NALM6 (cell line): ENCODE data around the genes COX8C and OTUB2.

DNA sequence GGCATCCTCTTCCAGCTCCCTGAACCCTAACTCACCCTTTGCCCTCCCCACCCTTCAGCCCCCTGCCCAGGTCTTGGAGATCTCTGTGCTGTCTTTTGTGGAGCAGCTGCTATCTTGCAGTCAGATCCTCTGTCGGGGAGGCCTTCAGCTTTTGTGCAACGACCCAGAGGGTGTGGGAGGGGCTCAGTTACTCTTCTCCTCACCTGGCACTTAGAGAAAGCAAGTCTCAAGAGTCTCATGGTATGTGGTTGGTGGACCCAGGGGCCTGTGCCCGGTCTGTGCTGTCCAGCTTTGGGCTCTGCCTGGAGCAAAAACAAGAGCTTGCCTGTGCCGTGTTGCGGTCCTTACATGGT, 89.7 kb downstream of the RIN3 start:
- PRO-cap: no peak

DNA sequence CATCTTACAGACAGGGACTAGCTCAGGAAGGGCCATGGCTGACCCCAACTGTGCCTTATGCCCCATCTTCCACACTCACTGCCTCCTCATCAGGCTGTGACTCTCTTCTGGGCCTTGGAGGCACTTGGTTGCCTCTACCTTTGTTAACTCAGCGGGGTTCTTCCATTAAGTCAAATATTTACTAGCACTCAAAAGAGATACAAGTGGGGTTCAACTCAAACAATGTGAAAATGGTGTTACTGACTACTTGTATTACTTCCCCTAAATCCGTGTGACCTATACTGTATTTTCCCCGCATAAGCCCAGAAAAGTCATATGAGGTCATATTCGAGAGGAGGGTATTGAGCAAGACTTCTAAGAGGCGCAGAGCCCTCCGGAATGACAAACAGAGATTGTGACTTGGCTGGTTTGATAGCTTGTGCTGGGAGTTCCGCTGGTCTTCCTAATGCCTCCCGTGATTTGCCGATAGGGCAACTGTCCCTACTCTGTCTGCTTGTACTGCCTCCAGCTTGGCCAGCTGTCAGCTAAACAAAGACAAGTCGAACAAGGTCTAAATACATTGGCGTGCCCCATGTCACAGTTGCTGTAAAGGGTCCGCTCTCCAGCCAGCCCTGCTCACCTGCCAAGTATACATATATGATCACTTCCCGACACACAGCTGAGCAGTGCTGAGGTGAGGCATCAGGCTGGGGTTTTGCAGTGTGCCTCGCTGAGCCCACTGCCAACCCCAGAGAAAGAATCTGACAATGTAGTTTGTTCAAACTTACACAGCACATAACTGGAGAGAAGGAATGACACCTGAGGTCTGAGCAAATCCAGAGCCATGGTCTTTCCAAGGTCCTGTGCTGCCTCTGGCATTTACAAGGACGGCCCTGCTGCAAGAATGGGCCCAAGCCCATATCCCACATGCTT, 23.9 kb downstream of the LGMN start:
- PRO-cap: no peak

DNA sequence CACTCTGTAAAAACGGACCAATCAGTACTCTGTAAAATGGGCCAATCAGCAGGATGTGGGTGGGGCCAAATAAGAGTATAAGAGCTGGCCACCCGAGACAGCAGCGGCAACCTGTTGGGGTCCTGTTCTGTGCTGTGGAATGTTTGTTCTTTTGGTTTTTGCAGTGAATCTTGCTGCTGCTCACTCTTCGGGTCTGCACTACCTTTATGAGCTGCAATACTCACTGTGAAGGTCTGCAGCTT, 1.8 kb upstream of the LGMN start:
- PRO-cap: no peak

GRCh38 chr14:92768136-92768498, 19.7 kb upstream of the LGMN start:
- PRO-cap: no peak

- PRO-cap: no peak
Measured at GRCh38 chr14:92780299-92780913, 13.7 kb upstream of the GOLGA5 start.

- PRO-cap: no peak
Measured at GRCh38 chr14:92931185-92931825, 8.4 kb downstream of the CHGA start.

DNA sequence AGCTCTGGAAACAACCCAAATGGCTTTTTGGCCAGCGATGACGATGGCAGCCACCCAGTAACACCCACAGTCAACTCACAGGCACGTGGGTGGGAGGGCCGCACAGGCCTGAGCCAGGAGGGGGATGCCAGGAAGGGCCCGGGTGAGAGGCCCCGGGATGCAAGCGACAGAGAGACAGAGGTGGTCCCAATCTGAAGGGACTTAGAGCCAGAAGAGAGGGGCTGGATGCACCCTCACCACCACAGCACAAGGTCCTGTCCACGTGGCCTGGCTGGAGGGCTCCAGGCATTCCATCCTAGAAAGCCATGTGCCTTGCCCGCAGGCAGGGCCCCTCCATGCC, 50.7 kb downstream of the CHGA start:
- PRO-cap: no peak

DNA sequence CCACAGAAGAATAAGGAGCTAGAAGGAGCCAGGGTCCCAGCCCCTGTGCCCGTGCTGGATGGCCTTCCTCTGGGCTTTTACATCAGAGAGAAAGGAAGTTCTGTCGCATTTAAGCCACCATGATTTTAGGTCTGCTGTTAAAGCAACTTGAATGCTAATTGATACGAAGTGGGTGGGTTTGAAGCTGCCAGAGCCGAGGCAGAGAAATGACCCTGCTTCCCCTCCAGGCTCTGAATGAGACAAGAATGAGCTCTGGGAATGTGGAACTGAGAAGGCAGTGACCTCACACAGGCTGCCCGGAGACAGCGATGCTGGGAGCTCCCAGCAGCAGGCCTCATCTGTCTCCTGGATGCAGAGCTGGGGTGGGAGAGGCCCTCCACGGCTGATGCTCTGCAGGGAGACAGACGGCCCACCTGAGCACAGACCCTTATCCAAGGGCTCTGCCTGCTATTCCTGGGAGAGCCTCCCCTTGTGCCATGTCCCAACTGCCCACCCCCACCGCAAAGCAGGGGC, 67.5 kb downstream of the CHGA start:
- PRO-cap: no peak

GRCh38 chr14:93150330-93151125, 34.2 kb downstream of the MOAP1 start:
- PRO-cap: no peak

DNA sequence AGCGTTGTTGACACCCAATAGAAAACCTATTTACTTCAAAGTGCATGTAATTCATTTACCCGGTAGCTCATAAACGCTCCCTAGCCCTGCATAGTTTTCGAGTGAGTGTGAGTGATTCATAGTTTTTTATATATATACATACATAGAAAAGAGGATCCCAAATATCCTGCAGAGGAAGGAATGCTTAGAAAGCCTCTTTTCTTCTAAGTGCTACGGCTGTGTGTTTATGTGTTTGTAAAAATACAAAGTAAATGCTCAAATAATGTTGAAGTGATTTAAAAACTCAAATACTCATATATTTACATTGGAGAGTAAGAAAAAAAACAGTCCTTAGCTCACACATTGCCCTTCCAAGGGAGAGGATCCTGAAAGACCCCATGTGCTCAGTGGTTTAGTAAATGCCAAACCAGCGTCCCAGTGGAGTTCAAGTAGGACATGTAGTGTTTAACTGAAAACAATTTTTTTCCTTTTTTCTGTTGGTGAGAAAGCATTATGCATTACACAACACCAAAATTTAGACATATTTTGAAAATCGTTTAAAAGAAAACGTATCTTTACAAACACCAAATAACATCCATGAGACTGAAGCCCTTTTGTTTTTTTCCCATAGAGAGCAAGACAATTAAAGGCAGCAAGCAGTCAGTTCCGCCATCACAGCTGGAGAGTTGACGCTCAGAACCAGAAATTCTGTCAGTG, 33.5 kb downstream of the UBR7 start:
- PRO-cap: no peak

DNA sequence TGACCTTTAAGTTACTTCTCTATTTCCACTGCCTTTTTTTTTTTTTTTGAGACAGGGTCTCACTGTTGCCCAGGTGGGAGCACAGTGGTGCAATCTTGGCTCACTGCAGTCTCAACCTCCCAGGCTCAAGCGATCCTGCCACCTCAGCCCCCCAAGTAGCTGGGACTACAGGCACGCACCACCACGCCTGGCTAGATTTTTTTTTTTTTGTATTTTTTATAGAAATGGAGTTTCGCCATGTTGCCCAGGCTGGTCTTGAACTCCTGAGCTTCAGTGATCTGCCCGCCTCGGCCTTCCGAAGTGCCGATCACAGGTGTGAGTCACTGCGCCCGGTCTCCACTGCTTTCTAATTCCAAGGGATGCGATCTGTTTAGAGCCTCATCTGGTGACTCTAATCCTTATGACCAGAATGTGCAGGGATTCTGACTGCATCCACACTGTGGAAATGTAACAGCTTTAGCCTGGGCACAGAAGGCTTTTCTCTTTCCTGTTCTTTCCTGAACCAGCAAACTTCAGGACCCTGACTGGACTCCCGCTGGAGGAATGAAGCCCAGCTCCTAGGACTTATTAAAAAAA, 34.1 kb downstream of the UBR7 start:
- PRO-cap: no peak

DNA sequence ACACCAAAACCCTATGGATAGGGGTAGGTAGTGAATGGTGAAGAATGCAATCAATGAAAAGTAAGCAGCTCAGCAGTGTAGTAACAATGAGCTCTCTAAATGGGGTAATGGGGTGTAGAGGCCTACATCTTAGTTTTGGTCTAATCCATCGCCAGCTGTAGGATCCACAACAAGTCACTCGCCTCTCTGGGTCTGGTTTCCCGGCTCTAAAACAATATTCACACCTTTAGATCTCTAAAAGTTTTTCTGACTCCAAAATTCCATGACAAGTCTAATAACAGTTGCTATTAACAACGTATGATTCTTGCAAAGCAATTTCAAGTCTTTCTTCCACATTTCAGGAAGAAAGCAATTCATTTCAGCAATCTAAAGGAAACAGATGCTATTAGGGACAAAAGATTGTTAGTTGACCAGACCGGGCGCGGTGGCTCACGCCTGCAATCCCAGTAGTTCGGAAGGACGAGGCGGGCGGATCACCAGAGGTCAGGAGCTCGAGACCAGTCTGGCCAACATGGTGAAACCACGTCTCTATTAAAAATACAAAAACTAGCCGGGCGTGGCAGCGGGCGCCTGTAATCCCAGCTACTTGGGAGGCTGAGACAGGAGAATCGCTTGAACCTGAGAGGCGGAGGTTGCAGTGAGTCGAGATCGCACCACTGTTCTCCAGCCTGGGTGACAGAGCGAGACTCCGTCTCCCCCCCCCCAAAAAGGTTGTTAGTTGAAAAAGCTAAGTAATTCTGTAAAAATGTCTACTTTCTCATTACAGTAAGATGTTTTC, 1.5 kb downstream of the BTBD7 start:
- PRO-cap: no peak

DNA sequence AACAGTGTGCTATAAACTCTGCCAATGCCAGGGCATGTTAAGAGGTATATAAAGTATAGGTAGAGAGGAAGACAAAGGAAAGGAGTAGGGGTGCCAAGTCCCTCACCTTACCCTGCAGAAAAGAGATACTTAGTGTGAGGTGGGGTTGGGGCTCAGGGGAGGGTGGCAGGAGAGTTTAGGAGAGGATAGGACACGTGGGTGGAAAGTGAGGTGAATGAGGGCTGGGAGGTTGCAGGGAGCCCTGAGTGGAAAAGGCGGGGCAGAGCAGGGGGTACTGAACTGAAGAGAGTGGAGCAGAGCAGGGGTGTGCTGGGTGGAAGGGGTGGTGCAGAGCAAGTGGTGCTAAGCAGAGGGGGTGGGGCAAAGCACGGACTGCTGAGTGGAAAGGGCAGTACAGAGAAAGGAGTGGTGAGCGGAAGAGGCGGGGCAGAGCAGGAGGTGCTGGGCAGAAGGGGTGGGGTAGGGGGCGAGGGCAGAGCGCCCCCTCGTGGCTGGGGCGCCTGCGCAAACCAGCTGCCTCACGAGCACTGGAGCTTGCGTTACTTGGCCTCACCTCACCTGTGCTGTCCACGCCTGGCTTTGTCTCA, at the start of gene COX8C:
TSS of gene COX8C (plus strand) at position 512 of the 587 bp plus-strand sequence.
- PRO-cap: no peak

- PRO-cap: no peak
Measured at GRCh38 chr14:93939294-93940056, 12.3 kb downstream of the FAM181A start.

- PRO-cap: no peak
Measured at GRCh38 chr14:93957744-93958896, 18.2 kb downstream of the ASB2 start.

GRCh38 chr14:93970852-93971517, 5.4 kb downstream of the ASB2 start:
- PRO-cap: no peak

DNA sequence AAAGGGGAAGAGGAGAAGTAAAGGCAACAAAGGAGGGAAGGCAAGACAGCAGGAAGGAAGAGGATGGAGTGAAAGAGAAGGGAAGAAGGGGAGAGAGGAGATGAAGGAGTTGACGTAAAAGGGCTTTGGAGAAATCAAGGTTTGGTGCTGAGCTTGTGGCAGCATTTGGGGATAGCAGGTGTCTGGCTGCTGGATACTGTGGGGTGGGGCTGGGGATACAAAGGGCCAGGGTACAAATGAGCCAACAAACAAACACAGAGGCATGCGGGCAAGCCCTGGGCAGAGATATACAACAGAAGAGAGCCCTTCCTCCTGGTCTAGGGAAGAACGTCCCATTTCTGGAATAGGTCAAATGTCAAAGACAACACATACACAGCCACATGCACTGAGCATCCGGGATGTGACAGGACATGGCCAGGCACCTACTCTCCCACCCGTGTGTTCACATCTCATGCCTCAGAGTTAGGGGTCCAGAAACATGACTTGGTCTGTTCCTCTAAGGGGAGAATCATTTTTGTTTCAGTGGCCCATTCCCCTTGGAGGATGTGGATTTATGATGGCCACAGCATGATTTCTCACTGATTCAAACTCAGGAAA, 679 bp upstream of the ASB2 start:
- PRO-cap: no peak

DNA sequence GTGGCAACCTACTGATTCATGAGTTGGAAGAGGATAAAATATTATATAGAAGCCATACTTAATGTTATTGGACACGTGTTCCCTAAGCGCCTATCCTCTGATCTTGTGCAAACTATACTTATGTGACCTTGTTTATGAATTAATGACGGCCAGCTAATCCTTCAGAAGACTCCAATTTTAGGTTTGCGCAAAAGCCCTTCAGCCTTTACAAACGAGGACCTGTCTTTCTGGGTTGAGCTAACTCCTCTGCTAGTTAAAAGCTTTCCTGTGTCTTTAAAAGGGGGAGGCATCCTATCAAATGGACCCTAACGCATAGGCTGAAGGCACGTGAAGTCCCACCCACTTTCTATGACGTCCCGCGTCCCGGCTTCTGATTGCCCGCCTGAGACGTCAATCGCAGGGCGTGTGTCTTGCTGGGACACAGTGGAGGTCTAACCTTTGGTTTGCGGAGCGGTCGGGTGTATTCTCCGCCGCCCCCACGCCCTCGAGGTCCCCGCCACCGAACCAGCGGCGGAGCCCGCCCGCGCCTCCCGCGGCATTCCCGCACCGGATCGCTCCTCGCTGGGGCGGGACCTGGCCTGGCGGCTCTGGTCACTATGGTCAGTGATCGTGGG, at the start of gene OTUB2:
TSS of gene OTUB2 (plus strand) at position 399 of the 614 bp plus-strand sequence.
- PRO-cap: no peak

DNA sequence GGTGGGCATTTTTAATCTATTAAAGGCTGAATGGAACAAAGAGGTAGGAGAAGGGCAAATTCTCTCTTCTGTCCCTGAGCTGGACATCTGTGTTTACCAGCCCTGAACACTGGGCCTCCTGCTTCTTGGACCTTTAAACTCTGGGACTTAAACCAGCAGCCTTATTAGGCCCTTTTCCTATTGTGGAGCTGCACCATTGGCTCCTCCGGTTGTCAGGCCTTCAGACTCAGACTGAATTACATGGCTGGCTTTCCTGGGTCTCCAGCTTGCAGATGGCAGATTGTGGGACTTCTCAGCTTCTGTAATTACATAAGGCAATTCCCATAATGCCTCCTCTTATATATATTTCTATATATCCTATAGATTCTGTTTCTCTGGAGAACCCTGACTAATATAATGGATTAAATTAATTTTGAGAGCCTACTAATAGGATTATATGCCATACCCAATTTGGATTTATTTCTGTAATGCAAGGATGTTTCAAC, 6.4 kb downstream of the SERPINA6 start:
- PRO-cap: no peak

GRCh38 chr14:94376475-94377007, 11.9 kb downstream of the SERPINA1 start:
- PRO-cap: no peak